Kidney (tissue), 2 donors: ENCODE measurements around a stretch of chr10.

DNA sequence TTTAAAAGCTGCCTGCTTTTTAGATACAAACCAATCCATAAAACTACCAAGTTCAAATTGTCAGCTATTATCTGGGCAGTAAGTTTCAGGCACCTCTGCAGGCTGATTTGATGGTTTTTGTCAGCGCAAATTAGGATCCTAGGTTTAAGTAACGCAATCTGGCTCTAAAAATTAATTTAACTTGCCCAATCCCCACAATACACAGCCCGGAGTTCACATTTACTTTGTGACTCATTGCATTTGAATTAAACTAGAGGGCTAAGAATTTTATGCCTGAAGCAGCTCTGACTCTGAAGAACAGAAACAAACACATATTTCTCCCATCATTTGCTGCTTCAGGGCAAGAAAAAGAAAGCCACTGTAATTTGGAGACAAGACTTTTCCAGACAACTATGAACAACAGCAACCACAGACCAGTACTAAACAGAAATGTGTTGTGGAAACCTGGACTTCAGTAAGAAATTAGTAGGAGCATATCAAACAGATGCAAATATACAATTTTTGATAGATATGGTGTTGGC lies 43.3 kb downstream of the NRP1 start:
- PRO-cap = no peak
- RRBS = no CpG with 5 or more reads among the region's 3 CpGs

GRCh38 chr10:34249690-34250195 lies 565.4 kb downstream of the PARD3 start:
- PRO-cap = no peak
- RRBS = no CpG with 5 or more reads among the region's 5 CpGs

- PRO-cap = no peak
- RRBS = no CpG with 5 or more reads among the region's 3 CpGs
Observed at GRCh38 chr10:34316932-34317468, 498.1 kb downstream of the PARD3 start.

GRCh38 chr10:34760346-34760963 lies 54.6 kb downstream of the PARD3 start:
- PRO-cap = no peak
- RRBS = no CpG with 5 or more reads among the region's 5 CpGs

GRCh38 chr10:34768233-34769569 lies 46.4 kb downstream of the PARD3 start:
- PRO-cap = no peak
- RRBS = no CpG with 5 or more reads among the region's 27 CpGs

- PRO-cap = no peak
- RRBS = no CpG with 5 or more reads among the region's 5 CpGs
Observed at GRCh38 chr10:35136081-35136700, 9.5 kb downstream of the CREM start.

DNA sequence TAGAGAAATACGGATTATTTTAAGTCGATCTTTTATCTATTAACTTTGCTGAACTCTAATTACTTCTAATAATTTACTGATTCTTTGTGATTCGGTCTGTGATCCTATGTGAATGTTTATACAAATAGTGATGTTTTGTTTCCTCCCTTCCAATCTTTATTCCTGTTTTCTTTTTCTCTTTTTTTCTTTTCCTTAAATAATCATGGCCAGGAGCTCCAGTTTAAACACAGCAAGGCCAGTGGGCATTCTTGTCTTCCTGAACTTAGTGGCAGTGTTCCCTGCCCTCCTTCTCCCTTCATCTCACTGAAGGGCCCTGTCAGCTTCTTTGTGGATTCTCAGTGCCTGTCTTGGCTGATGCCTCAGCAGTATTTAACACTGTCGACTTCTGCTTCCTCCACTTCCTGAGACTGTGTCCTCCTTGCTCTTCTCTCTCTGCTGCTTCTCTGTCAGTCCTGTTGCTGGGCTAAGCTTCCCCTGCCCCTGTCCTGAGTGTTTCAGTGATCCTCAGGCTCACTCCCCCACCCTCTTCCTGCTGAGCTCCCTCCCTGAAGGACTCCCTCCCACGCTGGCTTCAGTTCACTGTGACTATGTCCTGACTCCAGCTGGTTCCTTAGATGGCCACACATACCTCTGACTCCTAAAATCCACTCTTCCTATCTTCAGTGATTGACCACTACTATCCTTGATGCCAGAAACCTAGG lies 64.8 kb downstream of the CREM start:
- PRO-cap = no peak
- RRBS = no CpG with 5 or more reads among the region's 5 CpGs

DNA sequence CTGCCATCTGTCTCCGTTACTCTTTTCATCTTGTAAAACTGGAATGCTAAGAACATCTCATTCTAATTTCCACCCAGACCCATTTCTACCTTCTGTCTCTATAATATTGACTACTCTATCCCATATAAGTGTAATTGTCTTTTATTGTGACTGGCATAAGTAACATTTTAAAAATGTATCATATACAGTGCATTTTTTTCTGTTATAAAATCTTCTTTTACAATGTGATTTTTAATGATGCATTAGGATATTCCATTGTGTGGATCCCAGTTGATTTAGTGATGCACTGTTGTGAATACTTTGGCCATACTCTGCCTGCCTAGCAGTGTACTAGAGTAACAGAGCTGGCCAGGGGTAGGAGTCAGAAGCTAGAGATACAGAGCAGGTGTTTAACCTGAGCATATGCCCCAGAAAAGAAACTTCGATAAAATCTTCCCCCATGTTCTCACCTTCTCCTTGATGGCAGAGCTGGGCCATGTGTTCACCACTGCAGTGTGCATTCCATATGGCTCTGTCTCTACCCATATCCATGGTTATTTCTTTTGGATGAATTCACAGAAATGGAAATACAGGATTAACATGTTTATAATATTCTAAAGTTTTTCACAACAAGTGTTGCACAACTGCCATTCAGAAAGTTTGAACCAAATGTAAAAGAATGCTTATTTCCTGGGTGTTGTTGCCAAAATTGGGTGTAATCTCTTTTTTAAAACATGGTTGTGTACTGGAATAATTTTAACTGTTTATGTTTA lies 20.3 kb upstream of the CCNY start:
- PRO-cap = no peak
- RRBS = no CpG with 5 or more reads among the region's 2 CpGs

GRCh38 chr10:35336836-35337561 lies 690 bp downstream of the CCNY start:
- PRO-cap = bidirectional peak, plus-strand start at chr10:35337141, minus-strand start at chr10:35337107
- RRBS = 2% methylated on average over 44 of the region's 97 CpGs

- PRO-cap = no peak
- RRBS = no CpG with 5 or more reads among the region's 6 CpGs
Observed at GRCh38 chr10:35379159-35379758, 43.0 kb downstream of the CCNY start.

- PRO-cap = no peak
- RRBS = no CpG with 5 or more reads among the region's 4 CpGs
Observed at GRCh38 chr10:35423480-35423903, 87.2 kb downstream of the CCNY start.

GRCh38 chr10:35441678-35442847 lies 105.8 kb downstream of the CCNY start:
- PRO-cap = no peak
- RRBS = no CpG with 5 or more reads among the region's 9 CpGs

GRCh38 chr10:35450097-35450518 lies 113.8 kb downstream of the CCNY start:
- PRO-cap = no peak
- RRBS = no CpG with 5 or more reads among the region's 2 CpGs

- PRO-cap = no peak
- RRBS = no CpG with 5 or more reads among the region's 5 CpGs
Observed at GRCh38 chr10:35469973-35470434, 133.7 kb downstream of the CCNY start.

GRCh38 chr10:36733909-36734268 lies 391.5 kb upstream of the ANKRD30A start:
- PRO-cap = no peak
- RRBS = no CpG with 5 or more reads among the region's 8 CpGs

GRCh38 chr10:37856103-37856695 lies 1.2 kb downstream of the ZNF248 start:
- PRO-cap = no peak
- RRBS = no CpG with 5 or more reads among the region's 6 CpGs

- PRO-cap = no peak
- RRBS = no CpG with 5 or more reads among the region's 2 CpGs
Observed at GRCh38 chr10:38105873-38106529, 11.9 kb downstream of the ZNF37A start.

GRCh38 chr10:38107191-38107772 lies 13.1 kb downstream of the ZNF37A start:
- PRO-cap = no peak
- RRBS = no CpG with 5 or more reads among the region's 4 CpGs

GRCh38 chr10:42242150-42242761 lies 396.1 kb downstream of the ZNF33B start:
- PRO-cap = no peak
- RRBS = 49% methylated on average over 11 of the region's 80 CpGs

GRCh38 chr10:42551658-42552615 lies 86.4 kb downstream of the ZNF33B start:
- PRO-cap = unidirectional peak, plus-strand start at chr10:42552285
- RRBS = 5% methylated on average over 4 of the region's 51 CpGs